Caco-2 (cell line): Measurements from ENCODE around the genes SLC36A4, SMCO4, GPR83 and CWC15.

- PRO-cap: bidirectional peak, plus-strand start at chr11:93198152, minus-strand start at chr11:93197975
- RRBS: 4% methylated on average over 47 of the region's 68 CpGs
These were observed at the start of gene SLC36A4 for GRCh38 chr11:93197719-93198606. Gene SLC36A4, minus strand, starts transcription at chr11:93197991.

GRCh38 chr11:93444346-93445197 is 98.6 kb downstream of the SMCO4 start:
- PRO-cap: no peak
- RRBS: no CpG with 5 or more reads among the region's 17 CpGs

DNA sequence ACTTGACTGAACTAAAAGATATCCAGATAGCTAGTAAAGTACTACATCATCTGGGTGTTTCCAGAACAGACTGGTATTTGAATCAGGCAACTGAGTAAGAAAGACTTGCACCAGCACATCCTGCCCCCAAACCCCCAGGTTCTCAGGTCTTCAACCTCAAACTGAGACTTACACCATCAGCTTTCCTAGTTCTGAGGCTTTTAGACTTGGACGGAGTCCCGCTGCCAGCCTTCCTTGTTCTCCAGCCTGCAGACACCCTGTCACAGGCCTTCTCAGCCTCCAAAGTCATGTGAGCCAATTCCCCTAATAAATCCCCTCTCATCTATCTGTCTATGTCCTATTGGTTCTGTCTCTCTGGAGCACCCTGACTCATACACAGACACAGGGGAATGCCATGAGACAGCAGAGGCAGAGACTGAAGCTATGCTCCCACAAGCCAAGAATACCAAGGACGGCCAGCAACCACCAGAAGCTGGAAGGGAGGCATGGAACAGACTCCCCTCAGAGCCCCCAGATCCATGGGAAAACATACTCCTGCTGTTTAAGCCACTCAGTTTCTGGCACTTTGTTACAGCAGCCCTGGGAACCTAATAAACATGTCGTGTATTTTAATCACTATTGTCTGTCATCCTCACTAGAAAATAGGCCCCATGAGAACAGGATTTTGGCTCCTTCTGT is 10.8 kb downstream of the SMCO4 start:
- PRO-cap: no peak
- RRBS: no CpG with 5 or more reads among the region's 4 CpGs

- PRO-cap: bidirectional peak, plus-strand start at chr11:93543520, minus-strand start at chr11:93543391
- RRBS: 3% methylated on average over 28 of the region's 72 CpGs
These were observed at the start of gene SMCO4 for GRCh38 chr11:93543208-93543771. Gene SMCO4, minus strand, starts transcription at chr11:93543391.

GRCh38 chr11:93728734-93729263 is 12.5 kb downstream of the TAF1D start:
- PRO-cap: no peak
- RRBS: no CpG with 5 or more reads among the region's 2 CpGs

DNA sequence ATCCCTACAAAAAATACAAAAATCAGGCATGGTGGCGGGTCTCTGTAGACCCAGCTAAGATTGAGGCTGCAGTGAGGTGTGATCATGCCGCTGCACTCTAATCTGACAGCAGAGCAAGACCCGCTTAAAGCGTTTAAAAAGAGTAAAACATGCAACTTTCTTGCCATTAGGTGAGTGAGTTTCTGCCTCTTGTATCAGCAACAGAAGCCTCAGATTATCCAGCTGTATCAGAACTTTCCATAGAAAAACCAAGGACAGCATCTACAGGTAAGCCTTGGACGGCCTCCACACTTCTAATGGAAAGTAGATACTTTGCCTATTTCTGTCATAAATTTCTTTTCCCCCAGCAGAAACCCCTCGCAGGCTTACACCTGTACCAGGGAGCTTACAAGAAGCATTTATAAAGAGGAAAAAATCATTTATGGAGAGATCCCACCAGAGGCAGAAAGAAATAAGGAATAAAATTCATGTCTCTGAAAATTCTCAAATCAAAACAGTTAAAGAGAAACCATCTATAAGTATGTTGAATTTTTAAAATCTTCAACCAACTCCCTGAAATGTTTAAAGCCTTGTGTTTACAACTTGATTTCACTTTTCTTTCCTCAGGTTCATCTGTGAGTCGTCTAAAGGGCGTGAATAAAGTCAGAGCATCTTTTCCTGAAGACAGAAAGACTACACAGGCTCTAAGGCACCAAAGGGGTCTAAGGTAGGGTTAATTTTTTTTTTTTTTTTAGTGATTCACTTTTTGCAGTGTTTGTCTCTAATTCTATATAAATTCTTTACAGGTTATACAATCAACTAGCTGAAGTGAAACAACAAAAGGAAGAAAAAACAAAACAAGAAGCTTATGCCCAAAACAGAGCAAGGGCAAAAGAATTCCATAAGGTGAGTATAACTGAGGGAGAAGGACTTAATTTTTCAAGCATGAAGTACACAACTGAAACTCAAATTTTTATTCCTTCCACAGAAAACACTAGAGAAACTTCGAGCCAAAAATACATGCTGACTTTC is 11.7 kb downstream of the TAF1D start:
- PRO-cap: no peak
- RRBS: no CpG with 5 or more reads among the region's 9 CpGs

DNA sequence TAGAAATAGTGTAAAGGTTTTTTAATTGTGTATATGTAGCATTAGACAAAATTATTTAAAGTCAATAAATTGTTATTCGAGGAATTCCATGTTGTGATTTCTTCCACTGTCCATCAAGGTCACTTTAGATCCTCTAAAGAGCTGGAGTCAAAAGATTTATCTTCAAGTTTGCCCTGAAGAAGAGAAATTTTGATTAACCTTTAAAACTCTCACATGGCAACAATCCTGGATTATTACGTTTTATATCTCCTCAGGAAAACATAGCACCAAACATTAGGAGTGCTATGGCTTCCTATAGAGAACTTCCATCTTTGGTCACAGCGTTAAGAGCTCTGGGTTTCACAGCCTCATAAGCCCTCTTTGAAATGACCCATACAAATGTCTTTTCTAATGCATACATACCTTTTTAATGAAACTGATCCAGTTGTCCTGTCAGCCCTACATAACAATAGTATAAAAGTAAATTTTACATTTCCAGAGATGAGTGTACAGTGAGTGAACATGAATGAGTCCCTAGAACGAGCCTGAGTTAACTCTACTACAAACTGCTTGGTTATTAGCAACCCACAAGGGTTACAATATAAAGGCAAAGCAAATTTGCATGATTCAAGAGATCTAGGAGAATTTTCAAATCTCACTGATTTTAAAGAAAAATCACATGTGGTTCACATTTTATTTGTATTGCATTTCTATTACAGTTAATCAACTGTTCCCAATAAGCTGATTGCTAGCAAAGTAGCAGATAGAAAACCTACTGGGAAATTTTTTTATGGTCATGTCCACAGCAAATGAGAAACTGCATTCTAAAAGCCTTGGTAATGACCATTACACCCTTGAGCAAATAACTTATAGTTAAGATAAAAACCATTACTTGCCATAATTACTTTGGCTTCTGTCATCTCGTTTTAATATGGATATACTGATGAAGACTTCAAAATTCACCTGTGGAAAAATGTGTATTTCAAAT is 10.7 kb downstream of the TAF1D start:
- PRO-cap: no peak
- RRBS: no CpG with 5 or more reads among the region's 5 CpGs

DNA sequence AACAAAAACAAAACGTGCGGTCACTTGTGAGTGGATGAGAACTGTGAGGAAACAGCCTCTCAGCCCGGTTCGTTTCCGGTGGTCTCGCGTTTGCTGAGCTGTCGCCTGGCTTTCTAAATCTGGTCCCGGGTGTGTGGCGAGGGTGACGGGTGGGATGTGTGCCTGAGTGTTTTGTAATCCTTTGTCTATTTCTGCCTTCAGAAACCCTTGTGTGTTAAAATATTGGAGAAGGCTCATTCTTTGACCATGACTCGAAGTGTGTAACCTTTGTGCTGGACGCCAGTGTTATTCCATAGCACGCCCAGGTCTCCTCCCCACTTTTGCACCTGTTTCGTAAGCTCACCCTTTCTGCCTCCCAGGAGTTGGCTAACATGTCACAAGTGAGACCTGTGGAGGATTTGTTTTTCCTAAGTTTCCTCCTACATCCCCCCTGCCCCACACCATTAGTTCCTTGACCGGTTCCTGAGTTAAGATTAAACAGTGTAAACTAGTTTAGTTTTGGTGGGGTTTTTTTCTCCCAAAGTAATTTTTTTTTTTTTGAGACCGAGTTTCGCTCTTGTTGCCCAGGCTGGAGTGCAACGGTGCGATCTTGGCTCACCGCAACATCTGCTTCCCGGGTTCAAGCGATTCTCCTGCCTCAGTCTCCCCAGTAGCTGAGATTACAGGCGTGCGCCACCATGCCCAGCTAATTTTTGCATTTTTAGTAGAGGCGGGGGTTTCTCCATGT is 453 bp downstream of the C11orf54 start:
- PRO-cap: bidirectional peak, plus-strand start at position 116 of the sequence, minus-strand start at position 121 of the sequence; bidirectional peak, plus-strand start at position 346 of the sequence, minus-strand start at position 260 of the sequence
- RRBS: 7% methylated on average over 5 of the region's 26 CpGs

DNA sequence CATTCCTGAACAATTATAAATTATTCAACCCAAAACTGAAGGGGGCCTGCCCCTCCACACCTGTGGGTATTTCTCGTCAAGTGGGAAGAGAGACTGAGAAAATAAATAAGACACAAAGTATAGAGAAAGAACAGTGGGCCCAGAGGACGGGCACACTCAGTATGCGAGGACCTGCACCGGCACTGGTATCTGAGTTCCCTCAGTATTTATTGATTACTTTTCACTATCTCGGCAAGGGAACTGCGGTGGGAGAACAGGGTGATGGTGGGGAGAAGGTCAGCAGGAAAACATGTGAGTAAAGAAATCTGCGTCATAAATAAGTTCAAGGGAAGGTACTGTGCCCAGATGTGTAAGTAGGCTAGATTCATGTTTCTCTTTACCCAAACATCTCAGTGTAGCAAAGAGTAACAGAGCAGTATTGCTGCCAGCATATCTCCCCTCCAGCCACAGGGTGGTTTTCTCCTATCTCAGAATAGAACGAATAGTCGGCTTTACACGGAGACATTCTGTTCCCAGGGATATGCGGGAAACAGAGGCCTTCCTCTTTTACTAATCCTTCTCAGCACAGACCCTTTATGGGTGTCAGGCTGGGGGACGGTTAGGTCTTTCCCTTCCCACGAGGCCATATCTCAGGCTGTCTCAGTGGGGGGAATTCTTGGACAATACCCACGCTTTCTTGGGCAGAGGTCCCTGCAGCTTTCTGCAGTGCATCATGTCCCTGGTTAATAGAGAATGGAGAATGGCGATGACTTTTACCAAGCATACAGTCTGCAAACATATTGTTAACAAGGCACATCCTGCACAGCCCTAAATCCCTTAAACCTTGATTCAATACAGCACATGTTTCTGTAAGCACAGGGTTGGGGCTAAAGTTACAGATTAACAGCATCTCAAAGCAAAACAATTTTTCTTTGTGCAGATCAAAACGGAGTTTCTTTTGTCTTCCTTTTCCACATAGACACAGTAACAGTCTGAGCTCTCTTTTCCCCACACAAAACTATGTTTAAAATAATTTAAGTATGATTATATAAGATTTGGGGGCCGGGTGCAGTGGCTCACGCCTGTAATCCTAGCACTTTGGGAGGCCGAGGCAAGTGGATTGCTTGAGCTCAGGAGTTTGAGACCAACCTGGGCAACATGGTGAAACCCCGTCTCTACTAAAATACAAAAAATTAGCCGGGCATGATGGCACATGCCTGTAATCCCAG is 3.6 kb downstream of the C11orf54 start:
- PRO-cap: no peak
- RRBS: no CpG with 5 or more reads among the region's 21 CpGs

GRCh38 chr11:93797834-93798794 is 14.0 kb downstream of the MED17 start:
- PRO-cap: no peak
- RRBS: no CpG with 5 or more reads among the region's 9 CpGs

DNA sequence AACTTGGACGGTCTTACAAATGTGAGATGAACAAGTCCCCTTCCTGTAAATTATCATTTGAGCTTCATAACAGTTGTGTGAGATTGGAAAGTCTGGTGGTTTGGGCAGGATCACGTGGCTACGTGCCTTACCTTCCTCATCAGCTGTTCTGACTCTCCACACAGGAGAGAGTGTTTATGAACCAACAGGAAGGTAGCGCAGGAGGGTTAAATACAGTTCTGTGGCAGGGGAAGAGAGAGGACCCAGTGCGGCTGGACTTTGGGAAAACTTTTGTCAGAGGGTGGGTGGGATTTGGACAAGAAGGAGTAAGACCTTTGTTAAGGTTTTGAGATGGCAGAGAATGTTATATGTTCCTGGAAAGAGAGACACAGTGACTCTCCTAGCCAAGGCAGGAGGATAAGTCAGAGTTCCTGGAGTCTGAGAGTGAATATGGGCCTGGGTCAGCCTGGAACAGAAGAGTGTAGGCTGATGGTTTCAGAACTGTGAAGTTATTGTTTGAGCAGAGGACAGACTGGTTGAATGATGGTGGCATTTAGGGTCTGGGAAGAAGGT is 1.5 kb downstream of the PANX1 start:
- PRO-cap: no peak
- RRBS: no CpG with 5 or more reads among the region's 5 CpGs

DNA sequence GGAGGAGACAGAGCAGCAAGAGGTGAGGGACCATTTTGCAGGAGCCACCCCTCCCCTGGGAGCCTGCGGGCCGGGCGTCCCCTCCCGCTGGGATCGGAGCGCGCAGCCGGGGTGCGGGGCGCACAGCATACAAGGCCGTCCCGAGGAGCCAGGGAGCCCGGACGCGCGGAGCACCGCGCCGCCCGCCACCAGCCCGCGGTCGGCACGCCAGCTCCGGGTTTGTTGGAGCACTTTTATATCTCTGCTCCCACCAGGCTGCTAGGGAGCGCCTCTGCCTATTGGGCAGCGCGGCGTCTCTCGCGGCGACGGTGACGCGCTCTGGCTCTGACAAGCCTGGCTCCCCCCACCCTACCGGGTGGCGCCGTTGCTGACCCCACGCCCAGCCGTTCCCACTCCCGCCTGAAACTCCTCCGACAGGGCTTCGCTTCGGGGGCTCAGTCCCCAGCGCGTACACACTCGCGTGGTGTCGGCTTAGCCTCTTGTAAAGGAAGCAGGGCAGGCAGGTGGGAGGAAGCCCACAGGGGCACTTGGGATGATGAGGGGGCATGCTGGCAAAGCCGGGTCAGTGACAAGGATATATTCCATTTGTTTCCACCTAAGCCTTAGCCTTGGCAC is at the start of gene GPR83:
Gene GPR83, minus strand, starts transcription at position 206 of the 615 bp plus-strand sequence.
- PRO-cap: bidirectional peak, plus-strand start at position 392 of the sequence, minus-strand start at position 206 of the sequence
- RRBS: 12% methylated on average over 27 of the region's 50 CpGs

GRCh38 chr11:94512969-94513229 is 638 bp downstream of the C11orf97 start:
- PRO-cap: no peak
- RRBS: no CpG with 5 or more reads among the region's 3 CpGs

- PRO-cap: no peak
- RRBS: no CpG with 5 or more reads among the region's 6 CpGs
These were observed 16.9 kb downstream of the PIWIL4 start for GRCh38 chr11:94583928-94584663.

DNA sequence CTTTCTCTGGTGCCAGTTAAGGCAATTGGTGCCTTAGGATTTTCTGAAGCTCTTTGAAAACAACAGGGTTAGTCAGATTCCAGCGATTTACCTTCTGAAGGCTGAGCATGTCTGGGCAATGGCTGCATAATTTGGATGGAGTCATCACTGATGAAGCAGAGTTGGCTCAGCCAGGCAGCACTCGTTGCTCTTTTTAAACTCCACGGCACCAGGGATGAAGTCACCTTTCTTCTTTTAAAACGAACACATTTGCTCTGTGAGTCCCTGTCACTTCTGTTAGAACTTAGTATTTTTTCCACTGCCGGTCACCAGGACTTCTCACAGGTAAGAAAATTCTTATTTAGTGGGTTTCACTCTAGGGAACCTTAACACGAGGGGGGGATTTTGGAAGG is 61.9 kb upstream of the AMOTL1 start:
- PRO-cap: no peak
- RRBS: no CpG with 5 or more reads among the region's 6 CpGs

GRCh38 chr11:94733681-94734229 is 34.4 kb upstream of the AMOTL1 start:
- PRO-cap: no peak
- RRBS: no CpG with 5 or more reads among the region's 4 CpGs

DNA sequence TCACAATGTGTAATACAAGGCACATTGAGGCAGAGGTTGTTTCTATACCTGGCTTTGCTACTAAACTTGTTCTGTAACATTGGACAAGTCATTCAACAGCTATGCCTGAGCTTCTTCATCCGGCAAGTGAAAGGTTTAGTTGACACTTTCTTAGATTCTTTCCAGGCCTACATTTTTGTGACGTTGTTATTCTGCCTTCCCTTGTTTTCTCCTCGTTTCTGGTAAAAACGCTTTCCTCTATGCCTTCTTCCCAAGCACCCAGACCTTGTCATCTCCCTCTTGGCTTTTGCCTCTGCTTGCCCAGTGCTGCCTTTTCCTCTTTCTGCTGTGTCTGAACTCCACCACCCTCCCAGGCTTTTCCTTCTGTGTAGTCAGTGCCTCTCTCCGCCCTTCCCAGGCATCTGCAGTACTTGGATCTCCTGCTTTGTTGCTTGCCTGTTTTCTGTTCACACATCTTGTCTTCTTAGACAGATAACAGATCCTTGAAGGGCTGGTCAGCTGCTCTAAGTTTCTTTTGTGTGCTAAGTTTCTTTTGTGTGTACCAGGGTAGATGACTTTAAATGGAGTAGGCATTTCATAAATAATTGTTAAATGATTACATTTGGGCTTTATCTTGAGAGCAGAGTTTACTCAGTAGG is 1.3 kb upstream of the AMOTL1 start:
- PRO-cap: no peak
- RRBS: no CpG with 5 or more reads among the region's 5 CpGs

- PRO-cap: bidirectional peak, plus-strand start at chr11:94973316, minus-strand start at chr11:94973440; bidirectional peak, plus-strand start at chr11:94973678, minus-strand start at chr11:94973556
- RRBS: no CpG with 5 or more reads among the region's 73 CpGs
These were observed at the start of gene CWC15 for GRCh38 chr11:94972950-94974130. Gene CWC15, minus strand, starts transcription at chr11:94973556.

GRCh38 chr11:95150718-95151393 is 61.2 kb downstream of the ENDOD1 start:
- PRO-cap: bidirectional peak, plus-strand start at chr11:95151193, minus-strand start at chr11:95151195
- RRBS: 3% methylated on average over 22 of the region's 50 CpGs

DNA sequence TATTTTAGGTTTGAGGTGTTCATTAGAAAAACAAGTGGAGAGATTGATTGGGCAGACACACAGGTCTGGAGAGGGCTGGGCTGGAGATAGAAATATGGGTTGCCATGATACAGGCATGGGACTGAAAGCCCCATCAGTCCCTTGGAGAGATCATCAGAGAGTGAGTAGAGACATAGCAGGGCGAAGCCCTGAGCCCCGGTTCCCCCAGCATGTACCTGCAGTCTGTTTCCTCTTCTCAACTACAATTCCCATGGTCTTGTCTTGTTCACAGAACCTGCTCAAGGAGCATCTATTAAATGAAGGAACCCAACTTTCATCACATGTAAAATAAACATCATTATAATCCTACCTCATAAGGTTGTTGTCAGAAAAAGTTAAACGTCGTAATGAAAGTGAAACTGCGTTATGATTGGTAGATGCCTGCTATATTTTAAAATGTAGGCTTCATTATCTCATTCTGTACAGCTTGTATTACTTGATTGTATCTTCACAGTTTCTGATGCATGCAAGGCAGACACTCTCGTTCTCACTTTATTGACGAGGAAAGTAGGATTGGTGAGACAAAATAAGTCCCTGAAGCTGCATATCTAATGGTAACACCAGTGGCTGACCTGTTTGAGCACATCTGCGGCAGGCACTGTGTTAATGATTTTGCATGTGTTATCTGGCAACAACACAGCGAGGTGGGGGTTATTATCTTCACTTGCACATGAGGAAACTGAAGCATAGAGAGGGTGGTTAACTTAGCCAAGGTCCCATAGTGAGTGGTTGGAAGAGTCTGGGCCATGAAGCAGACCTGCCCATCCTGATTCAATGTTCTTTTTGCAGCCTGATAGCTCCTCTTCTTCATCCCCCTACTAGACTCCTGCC is 63.5 kb downstream of the ENDOD1 start:
- PRO-cap: no peak
- RRBS: no CpG with 5 or more reads among the region's 9 CpGs